Cardiac ventricle fibroblast (primary cell): Measurements from ENCODE around the genes SPATA4 and SPCS3.

- RAMPAGE, long total RNA, result no peak
Observed at GRCh38 chr4:176195338-176195842, at the start of gene SPATA4. Gene SPATA4, minus strand, starts transcription at chr4:176195585.

DNA sequence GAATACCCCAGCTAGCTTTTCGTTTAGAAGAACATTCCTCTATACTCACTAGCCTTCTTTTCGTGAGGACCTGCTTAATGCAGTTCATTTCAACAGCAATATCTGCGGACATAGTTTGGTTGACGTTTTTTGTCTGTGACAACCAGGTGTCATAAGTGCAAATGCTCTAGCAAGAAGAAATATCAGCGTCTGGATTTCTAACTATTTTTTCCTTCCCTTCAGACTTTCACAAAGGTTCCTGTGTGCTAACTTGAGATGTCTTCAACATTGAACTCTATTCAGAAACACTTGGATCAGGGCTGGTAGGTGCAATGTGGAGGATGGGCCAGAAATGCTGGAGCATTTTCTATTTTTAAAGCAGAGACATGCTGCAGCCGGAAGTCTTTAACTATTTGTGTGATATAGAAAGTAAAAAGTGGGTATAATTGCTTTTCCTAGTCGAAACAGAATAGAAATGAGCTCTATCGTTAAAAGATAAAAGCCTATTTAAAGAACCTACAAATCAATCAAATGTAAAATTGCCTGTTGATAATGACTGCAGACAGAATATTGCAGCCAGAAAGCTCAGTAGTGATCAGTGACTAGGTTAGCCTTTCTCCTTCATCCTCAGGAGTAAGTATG is 31.6 kb downstream of the ASB5 start:
- RAMPAGE, long total RNA, result no peak

GRCh38 chr4:176319795-176320879 is at the start of gene SPCS3:
Gene SPCS3, plus strand, starts transcription at chr4:176319966.
- RAMPAGE, long total RNA, result no peak

GRCh38 chr4:176333170-176333728 is 13.5 kb downstream of the SPCS3 start:
- RAMPAGE, long total RNA, result no peak

- RAMPAGE, long total RNA, result no peak
Observed at GRCh38 chr4:176782162-176782678, 10.5 kb downstream of the VEGFC start.

DNA sequence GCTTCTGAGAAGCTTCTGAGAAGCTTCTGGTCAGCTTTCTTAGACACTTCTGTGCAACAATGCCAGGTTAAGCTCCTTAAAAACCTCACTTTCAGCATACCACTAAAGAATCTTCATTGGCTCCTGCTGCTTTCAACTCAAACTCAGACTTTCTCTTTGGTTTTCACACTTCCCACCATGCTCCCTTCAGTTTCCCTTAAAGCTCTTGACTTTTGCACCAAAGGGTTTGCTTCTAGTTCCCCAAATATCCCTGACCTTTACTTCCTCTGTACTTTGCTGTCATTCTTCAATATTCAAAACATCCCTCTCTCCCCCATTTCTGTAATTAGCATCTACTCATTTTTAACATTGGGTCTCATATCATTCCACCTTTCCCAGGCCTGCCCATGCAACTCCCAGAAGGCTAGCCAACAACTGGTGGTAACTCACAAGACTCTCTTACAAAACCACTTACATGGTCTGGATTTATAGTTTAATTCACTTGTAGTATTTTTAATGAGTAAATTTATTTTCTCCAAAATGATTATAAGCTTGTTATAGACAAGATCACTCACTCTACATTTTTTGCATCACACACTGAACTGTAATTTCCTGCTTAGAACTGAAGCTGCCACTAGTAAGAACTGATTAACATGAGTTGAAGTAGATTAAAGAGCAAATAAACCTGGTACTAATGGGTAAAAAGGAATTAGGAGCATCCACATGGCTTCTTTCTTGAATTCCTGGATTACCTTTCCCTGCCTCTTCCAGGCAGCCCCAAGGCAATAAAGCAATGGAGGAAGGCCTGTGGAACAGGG is 6.4 kb downstream of the VEGFC start:
- RAMPAGE, long total RNA, result no peak

DNA sequence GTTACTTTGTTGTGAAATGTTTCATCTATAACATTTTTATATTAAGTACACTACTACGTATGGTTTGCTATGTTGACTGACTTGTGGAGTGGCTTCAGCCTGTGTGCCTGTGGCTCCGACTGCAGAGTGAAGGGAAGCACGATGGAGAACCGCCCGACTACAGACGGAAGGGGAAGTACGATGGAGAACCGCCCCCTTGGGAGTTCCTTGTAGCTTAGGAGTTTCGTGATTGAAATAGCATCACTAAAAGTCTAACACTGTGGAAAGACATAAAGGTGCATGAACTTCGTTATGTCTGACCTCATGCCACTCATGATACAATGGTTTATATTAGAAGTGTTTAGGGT is 595.6 kb upstream of the AGA start:
- RAMPAGE, long total RNA, result no peak

DNA sequence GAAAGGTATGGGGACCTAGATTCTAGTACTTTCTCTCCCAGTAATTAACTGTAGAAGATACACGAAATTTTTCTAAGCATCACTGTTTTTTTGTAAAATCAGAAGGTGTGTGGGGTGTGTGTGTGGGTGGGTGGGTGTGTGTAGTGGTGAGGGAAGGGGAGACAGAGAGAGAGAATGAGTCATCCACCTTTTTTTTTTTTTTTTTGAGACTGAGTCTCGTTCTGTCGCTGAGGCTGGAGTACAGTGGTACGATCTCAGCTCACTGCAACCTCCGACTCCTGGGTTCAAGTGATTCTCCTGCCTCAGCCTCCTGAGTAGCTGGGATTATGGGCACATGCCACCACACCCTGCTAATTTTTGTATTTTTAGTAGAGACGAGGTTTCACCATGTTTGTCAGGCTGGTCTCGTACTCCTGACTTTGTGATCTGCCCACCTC is 1089.9 kb upstream of the AGA start:
- RAMPAGE, long total RNA, result no peak

- RAMPAGE, long total RNA, result no peak
Observed at GRCh38 chr4:180057482-180057823, 2185.7 kb upstream of the TENM3 start.

GRCh38 chr4:180058172-180059288 is 2184.7 kb upstream of the TENM3 start:
- RAMPAGE, long total RNA, result no peak

DNA sequence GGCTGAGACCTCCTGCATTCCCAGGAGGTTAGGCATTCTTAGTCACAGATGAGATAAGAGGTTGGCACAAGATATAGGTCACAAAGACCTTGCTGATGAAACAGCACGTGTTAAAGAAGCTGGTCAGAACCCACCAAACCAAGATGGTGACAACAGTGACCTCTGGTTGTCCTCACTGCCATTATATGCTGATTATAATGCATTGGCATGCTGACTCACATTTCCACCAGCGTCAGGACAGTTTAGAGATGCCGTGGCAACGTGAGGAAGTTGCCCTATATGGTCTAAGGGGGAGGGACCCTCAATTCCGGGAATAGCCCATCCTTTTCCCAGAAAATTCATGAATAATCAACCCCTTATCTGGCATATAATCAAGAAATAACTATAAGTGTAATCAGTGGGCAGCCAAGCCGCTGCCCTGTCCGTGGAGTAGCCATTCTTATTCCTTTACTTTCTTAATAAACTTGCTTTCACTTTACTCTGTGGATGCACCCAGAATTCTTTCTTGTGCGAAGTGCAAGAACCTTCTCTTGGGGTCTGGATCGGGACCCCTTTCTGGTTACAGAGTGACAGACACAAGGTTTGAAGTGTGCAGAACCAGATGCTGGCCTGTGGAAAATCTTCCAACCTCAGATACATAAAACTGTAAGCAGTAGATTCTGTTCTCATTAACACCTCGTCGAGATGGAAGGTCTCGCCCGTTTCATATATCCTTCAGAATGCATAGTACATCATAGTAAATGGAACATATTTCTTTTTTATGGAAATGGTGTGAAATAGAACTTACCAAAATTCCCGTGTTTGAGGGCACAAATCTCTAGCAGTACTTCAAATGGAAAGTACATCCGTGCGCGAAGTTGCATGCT is 26.9 kb upstream of the CLDN24 start:
- RAMPAGE, long total RNA, result no peak

- RAMPAGE, long total RNA, result no peak
Observed at GRCh38 chr4:183350665-183351046, 28.4 kb upstream of the CLDN24 start.

GRCh38 chr4:183746771-183747317 is 87.8 kb downstream of the TRAPPC11 start:
- RAMPAGE, long total RNA, result no peak

- RAMPAGE, long total RNA, result no peak
Observed at GRCh38 chr4:183798976-183799363, 106.1 kb upstream of the STOX2 start.

- RAMPAGE, long total RNA, result no peak
Observed at GRCh38 chr4:184020050-184020631, 115.0 kb downstream of the STOX2 start.

GRCh38 chr4:184039802-184040398 is 134.8 kb downstream of the STOX2 start:
- RAMPAGE, long total RNA, result no peak

- RAMPAGE, long total RNA, result no peak
Observed at GRCh38 chr4:184281271-184281770, 63.6 kb upstream of the ENPP6 start.

GRCh38 chr4:184344920-184346051 is 127.6 kb upstream of the ENPP6 start:
- RAMPAGE, long total RNA, result no peak

DNA sequence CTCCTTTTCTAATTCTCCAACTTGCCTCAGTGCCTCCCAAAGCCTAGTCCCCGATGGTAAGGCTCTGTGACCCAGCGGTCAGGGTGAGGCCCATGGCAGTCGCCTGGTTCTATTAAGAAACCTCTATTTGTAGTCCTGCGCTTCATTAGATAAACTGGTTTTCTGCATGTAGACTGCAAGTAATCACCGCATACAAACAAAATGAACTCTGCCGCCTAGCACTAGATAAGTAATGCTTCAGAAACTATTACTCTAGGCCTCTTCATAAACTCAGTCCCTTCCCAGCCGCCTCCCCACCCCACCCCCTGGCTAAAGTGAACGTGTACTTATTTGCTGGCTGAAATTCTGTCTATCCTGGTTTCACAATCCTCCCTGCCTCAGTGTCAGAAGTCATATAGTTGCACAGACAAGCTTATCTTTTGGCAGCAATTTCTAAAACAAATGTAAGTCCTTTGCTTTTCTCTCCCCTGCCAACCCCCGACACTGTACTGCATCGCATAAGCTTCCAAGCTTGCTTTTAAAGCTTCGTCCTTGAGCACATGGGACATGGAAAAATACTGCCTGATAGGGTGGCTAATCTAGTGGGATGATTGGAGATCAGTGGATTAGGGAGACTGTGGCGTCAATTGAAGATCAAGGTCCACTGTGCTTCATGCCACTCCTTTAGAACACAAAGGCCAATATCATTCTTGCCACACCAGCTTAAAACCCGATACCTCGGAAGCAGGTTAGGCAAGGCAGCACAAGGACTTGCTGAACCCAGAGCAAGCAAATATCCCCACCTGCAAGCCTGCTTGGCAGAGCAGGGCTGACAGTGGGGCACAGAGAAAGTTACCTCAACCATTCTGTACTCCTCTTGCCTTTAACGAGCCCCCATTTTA is 125.8 kb downstream of the IRF2 start:
- RAMPAGE, long total RNA, result no peak

GRCh38 chr4:184390116-184390648 is 84.2 kb downstream of the IRF2 start:
- RAMPAGE, long total RNA, result no peak